IMR-90 (cell line): ENCODE measurements around the genes DUSP16 and CREBL2.

GRCh38 chr12:12007807-12008128 lies 63.0 kb upstream of the BCL2L14 start:
- RRBS, result no CpG with 5 or more reads among the region's 8 CpGs
CAGE:
- cytosol, long polyA plus RNA, result no peak
- long polyA plus RNA, result no peak
- nucleus, long polyA plus RNA, result no peak

GRCh38 chr12:12039767-12040268 lies 30.9 kb upstream of the BCL2L14 start:
- RRBS, result no CpG with 5 or more reads among the region's 7 CpGs
CAGE:
- cytosol, long polyA plus RNA, result no peak
- long polyA plus RNA, result no peak
- nucleus, long polyA plus RNA, result no peak

- RRBS, result no CpG with 5 or more reads among the region's 15 CpGs
CAGE:
- cytosol, long polyA plus RNA, result no peak
- long polyA plus RNA, result no peak
- nucleus, long polyA plus RNA, result no peak
Observed at GRCh38 chr12:12087879-12088511, 17.3 kb downstream of the BCL2L14 start.

- RRBS, result no CpG with 5 or more reads among the region's 1 CpG
CAGE:
- cytosol, long polyA plus RNA, result no peak
- long polyA plus RNA, result no peak
- nucleus, long polyA plus RNA, result no peak
Observed at GRCh38 chr12:12404364-12404765, 47.5 kb downstream of the BORCS5 start.

- RRBS, result no CpG with 5 or more reads among the region's 7 CpGs
CAGE:
- cytosol, long polyA plus RNA, result no peak
- long polyA plus RNA, result no peak
- nucleus, long polyA plus RNA, result no peak
Observed at GRCh38 chr12:12440195-12441203, 83.6 kb downstream of the BORCS5 start.

DNA sequence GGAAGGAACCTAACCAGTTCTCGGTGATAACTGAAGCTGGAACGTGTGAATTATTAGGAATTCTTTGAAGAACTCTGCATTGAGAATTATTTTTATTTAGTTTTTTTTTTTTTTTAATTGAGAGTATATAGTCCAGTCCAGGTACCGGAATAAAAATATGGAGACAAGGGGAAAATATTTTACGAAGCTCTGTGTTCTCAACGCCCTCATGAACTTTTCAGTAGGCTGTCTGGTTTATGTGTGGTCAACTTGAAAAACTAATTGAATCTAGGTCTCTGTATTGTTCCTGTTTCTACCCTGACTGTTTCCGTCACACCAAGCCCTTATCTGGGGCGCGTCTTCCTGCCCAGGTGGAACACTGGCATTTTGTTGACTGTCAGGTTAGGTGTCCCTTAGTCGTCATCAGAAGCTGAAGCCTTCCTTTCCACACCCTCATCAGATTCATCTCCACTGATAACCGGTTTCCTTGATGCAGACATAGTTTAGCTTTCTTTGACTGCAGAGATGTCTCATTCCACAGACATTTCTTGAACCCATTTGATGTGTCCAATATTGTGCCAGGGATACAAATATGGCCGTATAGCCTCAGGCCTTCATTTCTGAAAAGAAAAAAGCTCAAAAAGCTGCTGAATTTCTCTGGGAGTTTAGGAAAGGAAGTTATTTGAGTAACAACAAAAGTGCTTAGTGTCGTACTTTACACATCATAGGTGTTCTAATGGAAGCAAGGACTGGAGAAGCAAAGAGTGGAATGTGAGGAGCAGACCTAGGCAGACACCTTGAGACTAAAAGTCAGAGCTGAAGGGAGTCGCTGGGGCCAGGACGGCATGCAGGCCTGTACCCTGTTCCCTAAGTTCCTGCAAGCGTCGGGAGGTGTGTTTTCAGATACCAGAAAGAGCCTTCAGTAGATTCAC lies 96.4 kb downstream of the DUSP16 start:
- RRBS, result no CpG with 5 or more reads among the region's 16 CpGs
CAGE:
- cytosol, long polyA plus RNA, result no peak
- long polyA plus RNA, result no peak
- nucleus, long polyA plus RNA, result no peak

DNA sequence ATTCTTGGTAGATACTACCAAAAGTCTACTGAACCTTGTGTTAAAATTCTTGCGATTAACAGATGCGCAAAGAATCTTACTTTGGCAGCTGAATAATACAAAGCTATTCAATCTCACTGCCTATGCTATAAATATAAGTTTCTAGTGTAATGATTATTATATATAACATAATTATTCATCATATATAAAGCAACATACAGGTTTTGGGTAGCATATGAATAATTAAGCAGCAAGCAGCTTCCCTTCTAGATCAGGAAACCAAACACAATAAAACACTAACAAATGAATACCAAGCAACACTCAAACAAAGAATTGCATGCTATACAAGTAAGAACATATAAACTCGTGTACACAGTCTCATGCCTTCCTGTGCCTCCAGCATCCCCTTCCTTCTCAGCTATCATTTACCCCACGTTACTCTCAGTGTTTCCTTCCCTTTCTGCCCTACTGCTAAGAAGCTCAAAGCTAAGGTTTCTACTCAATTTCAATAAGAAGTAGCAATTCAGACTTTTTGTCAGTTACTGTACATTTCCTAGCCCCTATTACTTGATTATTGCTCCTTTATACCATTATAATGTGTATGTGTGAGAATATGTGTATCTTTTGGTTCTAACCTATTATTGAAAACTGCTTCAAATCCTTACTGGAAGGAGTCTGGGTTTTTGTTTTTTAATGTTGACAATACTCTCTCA lies 81.1 kb downstream of the DUSP16 start:
- RRBS, result no CpG with 5 or more reads among the region's 4 CpGs
CAGE:
- cytosol, long polyA plus RNA, result no peak
- long polyA plus RNA, result no peak
- nucleus, long polyA plus RNA, result no peak

- RRBS, result no CpG with 5 or more reads among the region's 2 CpGs
CAGE:
- cytosol, long polyA plus RNA, result no peak
- long polyA plus RNA, result no peak
- nucleus, long polyA plus RNA, result no peak
Observed at GRCh38 chr12:12487755-12488031, 75.0 kb downstream of the DUSP16 start.

- RRBS, result no CpG with 5 or more reads among the region's 2 CpGs
CAGE:
- cytosol, long polyA plus RNA, result no peak
- long polyA plus RNA, result no peak
- nucleus, long polyA plus RNA, result no peak
Observed at GRCh38 chr12:12511412-12511982, 51.2 kb downstream of the DUSP16 start.

- RRBS, result no CpG with 5 or more reads among the region's 4 CpGs
CAGE:
- cytosol, long polyA plus RNA, result no peak
- long polyA plus RNA, result no peak
- nucleus, long polyA plus RNA, result no peak
Observed at GRCh38 chr12:12542880-12543383, 19.7 kb downstream of the DUSP16 start.

DNA sequence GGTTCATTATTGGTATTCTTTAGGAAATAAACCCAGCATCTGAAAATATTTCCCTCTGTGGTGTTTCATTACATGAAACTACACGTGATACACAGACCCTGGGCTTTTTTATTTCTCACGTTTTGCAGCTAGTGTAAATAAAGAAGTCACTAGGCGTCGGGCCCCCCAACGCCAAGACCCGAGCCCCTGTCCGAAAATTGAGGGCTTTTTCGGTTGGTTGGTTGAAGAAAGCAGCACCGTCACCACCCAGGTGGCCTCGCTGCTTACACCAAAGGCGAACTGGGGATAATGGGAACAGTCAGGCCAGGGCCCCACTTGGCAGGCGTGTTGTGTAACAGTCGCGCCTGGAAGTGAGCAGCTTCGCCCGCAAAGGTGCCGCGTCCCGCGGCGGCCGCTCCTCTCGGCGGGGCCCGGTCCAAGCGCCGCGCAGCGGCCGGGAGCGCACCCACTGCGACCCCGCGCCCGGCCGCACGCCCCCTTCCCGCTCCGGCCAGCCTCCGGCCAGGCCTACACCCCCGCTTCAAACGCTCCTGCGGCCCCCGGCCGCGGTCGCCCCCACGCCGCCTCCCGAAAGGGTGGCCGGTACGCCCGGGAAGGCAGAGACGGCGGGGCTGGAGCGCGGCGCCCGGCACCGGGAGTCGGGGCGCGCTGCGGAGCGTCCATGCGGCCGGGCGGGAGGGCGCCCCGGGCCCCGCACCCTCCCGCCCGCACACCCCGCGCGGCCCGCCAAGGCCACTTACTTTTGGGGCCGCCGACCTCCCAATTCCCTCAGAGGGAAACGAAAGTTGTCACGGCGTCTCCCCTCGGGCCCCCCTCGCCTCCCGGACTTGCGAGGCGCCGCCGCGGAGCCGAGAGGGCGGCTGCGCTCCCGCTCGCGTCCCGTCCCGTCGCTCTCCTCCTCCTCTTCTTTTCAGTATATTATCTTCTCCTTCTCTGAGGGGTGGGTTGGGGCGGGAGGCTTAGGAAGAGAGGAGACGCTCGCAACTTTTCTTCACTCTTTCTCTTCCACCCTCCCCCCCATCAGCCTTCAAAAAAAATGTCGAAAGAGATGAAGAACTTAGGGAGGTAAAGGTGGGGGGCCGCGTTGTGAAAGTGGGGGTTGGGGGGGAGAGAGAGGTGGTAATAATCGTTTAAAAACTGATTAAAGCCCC lies 911 bp downstream of the DUSP16 start:
- RRBS, result 3% methylated on average over 27 of the region's 106 CpGs
CAGE:
- cytosol, long polyA plus RNA, result no peak
- long polyA plus RNA, result no peak
- nucleus, long polyA plus RNA, result start-site peak on the minus strand centred at position 788 of the sequence, 808 bp wide, 7 and 8 reads in 2 replicates

DNA sequence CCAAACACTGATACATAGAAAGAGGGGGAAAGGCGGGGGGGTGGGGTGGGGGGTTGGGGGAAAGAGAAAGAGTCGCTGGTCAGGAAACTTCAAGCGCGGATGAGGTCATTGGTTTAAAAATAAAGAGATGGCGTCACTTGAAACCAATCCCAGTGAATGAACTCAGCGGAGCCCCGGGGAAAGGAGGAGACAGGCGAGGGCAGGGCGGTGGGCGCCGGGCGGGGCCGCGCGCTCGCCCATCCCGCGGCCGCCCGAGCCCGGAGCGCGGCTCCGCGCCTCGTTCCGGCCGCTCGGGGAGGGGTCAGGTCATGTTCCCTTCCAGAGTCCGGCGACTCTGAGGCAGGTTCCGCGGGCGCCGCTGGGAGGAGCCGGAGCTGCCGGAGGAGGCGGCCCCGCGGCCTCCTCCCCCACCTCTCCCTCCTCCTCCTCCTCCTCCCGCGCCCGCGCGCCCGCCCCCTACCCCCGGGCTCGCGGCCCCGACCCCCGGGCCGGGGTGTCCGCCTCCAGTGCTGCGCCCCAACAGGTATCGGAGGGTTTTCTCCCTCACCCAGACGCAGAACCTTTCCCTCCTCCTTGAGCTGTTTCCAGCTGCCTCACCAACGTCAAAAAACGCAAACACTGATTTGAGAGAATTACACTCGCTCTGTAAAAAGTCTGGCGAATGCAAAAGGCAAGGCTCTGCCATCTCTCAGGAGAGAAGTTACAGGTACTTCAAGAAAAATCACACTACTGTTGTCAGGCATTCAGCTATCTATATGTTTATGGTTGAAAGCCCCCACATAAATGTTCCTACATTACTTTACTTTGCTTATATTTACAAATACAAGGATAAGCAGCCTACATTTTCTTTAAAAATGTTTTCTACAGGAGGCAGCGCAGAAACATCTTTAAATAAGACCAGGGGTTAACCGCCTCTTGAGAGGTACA lies at the start of gene DUSP16:
TSS of gene DUSP16 (minus strand) at position 336 of the 927 bp plus-strand sequence.
- RRBS, result 2% methylated on average over 32 of the region's 62 CpGs
CAGE:
- cytosol, long polyA plus RNA, result no peak
- long polyA plus RNA, result no peak
- nucleus, long polyA plus RNA, result no peak

DNA sequence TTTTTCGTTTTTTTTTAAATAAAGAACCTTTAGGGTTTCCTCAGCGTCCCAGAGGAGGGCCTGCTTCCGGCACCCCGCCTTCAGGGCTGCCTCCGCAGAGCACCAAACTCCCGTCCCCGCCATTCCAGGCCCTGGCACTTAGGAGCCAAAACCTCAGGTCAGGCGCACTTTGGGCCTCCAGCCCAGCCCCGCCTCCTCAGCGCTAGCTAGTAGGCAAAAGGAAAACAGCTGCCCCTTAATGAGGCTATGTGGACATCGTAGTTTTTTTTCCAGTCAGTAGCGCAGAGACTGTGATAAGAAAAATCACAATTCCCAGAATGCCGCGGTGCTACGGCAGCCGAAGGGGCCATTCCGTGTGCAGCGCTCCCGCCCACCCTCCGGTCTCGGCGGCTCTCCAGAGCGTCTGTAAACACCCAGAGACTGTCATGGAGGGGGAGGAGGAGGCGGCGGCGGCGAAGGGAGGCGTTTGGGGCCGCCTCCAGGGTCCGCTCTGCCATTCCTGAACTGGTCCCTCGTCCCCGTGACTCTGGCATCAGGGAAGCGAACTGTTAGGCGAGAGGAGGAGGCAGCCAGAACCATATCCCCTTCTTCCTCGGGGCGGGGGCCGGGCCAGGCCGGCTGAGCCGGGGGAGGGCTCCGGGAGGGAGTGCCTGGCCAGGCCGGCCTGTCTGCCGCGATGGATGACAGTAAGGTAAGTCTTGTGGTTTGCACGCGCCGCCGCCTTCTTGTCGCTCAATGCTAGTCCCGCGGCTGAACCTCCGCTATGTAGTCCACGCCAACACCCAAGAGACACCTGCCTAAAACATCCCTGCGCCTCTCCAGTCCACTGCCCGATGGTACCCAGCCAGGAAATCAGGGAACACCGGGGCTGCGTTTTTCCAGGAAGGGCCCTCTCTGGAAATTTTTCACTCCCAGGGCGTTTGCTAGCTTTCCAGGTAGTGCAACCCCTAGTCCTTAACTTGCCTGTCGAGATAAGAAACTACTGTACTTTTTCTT lies at the start of gene CREBL2:
TSS of gene CREBL2 (plus strand) at position 380 of the 996 bp plus-strand sequence.
- RRBS, result no CpG with 5 or more reads among the region's 58 CpGs
CAGE:
- cytosol, long polyA plus RNA, result no peak
- long polyA plus RNA, result no peak
- nucleus, long polyA plus RNA, result no peak

- RRBS, result no CpG with 5 or more reads among the region's 26 CpGs
CAGE:
- cytosol, long polyA plus RNA, result no peak
- long polyA plus RNA, result no peak
- nucleus, long polyA plus RNA, result no peak
Observed at GRCh38 chr12:12713972-12715088, 2.8 kb upstream of the CDKN1B start.

DNA sequence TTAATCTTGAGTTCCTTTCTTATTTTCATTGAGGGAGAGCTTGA lies 722 bp upstream of the CDKN1B start:
CAGE:
- cytosol, long polyA plus RNA, result no peak
- long polyA plus RNA, result no peak
- nucleus, long polyA plus RNA, result no peak

- RRBS, result no CpG with 5 or more reads among the region's 14 CpGs
CAGE:
- cytosol, long polyA plus RNA, result no peak
- long polyA plus RNA, result no peak
- nucleus, long polyA plus RNA, result no peak
Observed at GRCh38 chr12:12803734-12804648, 9.2 kb upstream of the DDX47 start.

DNA sequence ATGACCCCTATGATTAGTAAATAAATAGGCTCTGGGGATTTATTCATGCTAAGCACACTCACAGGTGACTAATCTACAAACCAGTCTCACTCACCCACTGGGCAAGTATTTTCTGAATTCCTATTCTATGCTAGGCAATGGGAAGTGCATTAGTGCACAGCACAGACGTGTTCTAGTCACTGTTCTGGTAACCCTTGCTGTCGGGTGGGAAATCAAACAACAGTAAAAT lies 8.6 kb upstream of the DDX47 start:
- RRBS, result no CpG with 5 or more reads among the region's 2 CpGs
CAGE:
- cytosol, long polyA plus RNA, result no peak
- long polyA plus RNA, result no peak
- nucleus, long polyA plus RNA, result no peak

DNA sequence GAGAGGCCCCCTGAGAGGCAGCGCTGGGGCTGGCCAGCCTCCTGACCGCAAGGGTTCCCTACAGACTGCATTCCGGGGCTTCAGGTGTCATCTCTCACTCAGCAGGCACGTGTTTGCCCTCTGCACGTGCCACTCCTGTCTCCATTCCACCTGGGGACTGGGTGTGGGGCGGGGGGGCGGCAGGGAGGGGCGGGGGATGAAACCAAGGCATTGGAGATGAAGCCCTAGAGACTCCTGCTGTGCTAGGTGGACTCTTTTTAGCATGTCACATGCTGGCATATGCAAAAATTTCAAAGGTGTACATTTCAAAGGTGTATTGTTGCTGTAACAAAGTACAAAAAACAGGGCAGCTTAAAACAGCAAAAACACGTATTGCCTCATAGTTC lies 5.9 kb upstream of the GPRC5A start:
- RRBS, result no CpG with 5 or more reads among the region's 9 CpGs
CAGE:
- cytosol, long polyA plus RNA, result no peak
- long polyA plus RNA, result no peak
- nucleus, long polyA plus RNA, result no peak

- RRBS, result no CpG with 5 or more reads among the region's 22 CpGs
CAGE:
- cytosol, long polyA plus RNA, result no peak
- long polyA plus RNA, result start-site peak on the minus strand at chr12:12916908-12916978, 10 and 13 reads in 2 replicates
- nucleus, long polyA plus RNA, result no peak
Observed at GRCh38 chr12:12916260-12917174, 25.2 kb downstream of the GPRC5A start.

DNA sequence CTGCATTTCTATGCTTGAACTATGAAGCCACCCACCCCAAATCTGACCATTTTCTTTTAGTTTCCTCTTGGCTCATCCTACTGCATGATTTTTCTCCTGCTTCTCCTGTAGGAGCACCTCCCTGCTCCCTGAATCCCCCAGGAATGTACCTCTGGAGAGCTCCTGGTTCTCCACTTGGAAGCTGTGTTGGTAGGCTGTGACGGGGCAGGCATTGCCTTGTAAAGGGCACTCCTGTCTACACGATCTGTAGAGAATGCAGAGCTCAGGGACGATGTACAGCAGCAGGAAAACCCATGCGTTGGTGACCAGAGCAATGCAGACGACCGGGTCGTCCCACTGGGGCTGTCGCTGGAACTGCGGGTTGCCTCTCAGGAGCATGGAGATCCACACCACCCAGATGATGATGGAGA lies 2.6 kb downstream of the GPRC5D start:
- RRBS, result no CpG with 5 or more reads among the region's 9 CpGs
CAGE:
- cytosol, long polyA plus RNA, result no peak
- long polyA plus RNA, result no peak
- nucleus, long polyA plus RNA, result no peak